Mesothelial cell of epicardium (in vitro differentiated cells): ENCODE data around the genes HAUS5, RBM42, PRODH2 and ZNF146.

DNA sequence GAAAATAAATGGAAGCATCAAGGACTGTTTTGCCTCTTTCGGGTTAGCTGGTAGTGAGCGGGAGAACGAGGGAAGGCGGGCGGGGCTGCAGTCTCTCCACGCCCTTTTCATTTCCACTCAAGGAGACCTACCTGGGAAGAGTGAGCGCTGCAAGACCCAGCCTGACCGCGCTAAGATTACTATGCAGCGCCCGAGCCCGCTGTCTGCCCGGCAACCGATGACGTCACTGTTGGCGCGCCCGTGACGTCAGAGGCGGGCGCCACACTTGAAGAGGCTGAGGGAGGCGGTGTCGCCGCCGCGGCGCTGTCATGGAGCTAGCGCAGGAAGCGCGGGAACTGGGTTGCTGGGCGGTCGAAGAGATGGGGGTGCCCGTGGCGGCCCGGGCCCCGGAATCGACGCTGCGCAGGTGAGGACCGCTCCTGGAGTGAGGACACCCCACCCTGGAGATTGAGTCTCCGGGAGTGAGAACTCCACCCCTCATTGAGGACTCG lies at the start of gene HAUS5:
Gene HAUS5 (plus strand): TSS at position 249 of the 491 bp plus-strand sequence.
- PRO-cap: unidirectional peak, plus-strand start at position 306 of the sequence

- PRO-cap: bidirectional peak, plus-strand start at chr19:35629094, minus-strand start at chr19:35628901
Measured at GRCh38 chr19:35628223-35629366, at the start of gene RBM42. Gene RBM42, plus strand, starts transcription at chr19:35629036.

GRCh38 chr19:35637090-35637671 lies 4.4 kb upstream of the ETV2 start:
- PRO-cap: no peak

DNA sequence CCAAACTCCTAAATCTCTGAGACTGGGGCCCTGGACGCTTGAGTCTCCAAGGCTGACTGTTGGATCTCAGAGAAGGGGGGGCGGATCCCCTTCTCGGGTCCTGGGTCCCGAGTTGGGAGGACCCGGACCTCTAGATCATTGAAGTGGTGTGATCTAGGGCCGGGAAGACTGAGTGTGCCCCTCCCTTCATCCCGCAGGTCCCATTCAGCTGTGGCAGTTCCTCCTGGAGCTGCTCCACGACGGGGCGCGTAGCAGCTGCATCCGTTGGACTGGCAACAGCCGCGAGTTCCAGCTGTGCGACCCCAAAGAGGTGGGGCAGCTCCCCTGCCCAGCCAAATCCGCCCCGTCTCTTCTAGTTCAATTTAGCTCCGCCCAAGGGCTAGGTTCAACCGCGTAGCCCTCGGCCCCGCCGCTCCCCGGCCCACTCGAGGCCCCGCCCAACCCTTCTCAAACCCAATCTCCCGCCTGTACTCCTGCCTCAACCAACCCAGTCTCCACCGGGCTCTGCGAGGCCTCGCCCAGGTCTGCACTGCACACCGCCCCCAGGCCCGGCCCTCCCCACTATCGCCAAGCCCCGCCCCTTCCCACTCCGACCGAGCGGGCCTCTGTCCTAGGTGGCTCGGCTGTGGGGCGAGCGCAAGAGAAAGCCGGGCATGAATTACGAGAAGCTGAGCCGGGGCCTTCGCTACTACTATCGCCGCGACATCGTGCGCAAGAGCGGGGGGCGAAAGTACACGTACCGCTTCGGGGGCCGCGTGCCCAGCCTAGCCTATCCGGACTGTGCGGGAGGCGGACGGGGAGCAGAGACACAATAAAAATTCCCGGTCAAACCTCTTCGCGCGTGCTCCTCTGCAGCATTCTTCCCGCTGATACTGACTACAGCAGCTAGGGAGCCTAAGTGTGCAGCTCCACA lies 2.7 kb downstream of the ETV2 start:
- PRO-cap: no peak

DNA sequence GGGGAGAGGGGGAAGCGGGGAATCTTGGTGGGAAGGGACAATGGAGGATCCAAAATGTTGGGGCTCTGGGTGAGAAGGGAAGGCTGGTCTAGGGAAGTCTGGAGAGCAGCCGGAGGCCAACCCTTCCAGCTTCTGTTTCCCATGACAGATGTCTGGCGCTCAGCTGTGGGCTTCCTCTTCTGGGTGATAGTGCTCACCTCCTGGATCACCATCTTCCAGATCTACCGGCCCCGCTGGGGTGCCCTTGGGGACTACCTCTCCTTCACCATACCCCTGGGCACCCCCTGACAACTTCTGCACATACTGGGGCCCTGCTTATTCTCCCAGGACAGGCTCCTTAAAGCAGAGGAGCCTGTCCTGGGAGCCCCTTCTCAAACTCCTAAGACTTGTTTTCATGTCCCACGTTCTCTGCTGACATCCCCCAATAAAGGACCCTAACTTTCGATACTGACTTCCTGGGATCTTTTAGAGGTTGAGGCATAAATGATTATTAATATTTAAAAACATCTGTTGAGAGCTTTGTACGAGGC lies 1.2 kb downstream of the PSENEN start:
- PRO-cap: no peak

DNA sequence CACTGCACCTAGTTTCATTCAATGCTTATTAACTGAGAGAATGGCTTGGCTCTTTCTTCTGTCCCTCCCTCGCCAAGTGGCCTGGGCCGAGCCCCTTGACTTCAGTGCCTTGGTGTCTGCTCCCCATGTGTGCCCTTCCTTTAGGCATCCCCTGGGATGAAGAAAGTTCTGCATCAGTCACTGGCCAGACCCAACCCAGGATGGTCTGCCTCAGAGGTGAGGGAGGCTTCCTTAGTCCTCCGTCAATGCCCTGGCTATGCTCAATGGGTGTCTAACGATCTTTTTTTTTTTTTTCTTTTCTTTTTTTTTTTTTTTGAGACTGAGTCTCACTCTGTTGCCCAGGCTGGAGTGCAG lies 13.7 kb downstream of the PRODH2 start:
- PRO-cap: no peak

DNA sequence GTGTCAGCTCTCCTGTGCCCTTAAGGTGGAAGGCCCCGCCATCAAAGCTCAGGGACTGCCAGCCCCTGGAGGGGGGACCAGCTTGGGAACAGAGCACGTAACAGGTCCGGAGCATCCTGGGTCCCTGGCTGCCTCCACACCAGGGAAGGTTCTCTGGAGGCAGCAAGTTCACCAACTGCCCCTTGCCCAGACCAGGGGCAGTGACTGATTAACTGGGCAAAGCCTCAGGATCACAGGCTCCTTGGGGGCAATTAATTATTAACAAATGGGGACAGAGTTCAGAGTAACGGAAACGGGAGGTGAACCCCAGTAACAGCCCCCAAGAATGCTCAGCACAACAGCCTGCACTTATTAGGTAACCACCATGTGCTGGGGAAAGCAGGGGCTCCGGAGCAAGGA lies at the start of gene PRODH2:
Gene PRODH2 (minus strand): TSS at position 155 of the 399 bp plus-strand sequence.
- PRO-cap: no peak

DNA sequence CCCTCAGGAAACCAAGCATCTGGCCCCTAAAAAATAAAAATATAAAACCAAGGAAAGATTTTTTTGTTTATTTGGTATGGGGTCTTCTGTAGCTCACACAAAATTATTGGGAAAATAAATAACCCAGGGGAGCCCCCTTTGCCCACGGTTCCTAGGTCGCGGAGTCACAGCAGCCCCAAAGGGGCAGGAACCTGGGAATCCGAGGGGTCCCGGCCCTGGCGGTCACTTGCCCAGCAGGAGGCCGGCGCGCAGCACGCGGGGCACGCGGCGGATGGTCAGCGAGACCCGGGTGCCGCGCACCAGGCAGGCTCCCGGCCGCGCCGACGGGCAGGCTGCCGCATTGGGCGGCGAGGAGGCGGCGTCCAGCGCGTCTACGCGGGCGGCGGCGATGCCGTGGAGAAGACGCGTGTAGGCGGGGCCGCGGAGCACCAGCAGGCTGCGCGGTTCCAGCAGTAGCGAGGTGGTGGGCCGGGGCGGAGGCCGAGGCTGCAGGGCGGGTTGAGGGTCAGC lies 510 bp upstream of the SYNE4 start:
- PRO-cap: no peak

GRCh38 chr19:36100970-36101378 lies 10.0 kb upstream of the OVOL3 start:
- PRO-cap: no peak

GRCh38 chr19:36127754-36128847 lies 11.8 kb upstream of the CAPNS1 start:
- PRO-cap: no peak

DNA sequence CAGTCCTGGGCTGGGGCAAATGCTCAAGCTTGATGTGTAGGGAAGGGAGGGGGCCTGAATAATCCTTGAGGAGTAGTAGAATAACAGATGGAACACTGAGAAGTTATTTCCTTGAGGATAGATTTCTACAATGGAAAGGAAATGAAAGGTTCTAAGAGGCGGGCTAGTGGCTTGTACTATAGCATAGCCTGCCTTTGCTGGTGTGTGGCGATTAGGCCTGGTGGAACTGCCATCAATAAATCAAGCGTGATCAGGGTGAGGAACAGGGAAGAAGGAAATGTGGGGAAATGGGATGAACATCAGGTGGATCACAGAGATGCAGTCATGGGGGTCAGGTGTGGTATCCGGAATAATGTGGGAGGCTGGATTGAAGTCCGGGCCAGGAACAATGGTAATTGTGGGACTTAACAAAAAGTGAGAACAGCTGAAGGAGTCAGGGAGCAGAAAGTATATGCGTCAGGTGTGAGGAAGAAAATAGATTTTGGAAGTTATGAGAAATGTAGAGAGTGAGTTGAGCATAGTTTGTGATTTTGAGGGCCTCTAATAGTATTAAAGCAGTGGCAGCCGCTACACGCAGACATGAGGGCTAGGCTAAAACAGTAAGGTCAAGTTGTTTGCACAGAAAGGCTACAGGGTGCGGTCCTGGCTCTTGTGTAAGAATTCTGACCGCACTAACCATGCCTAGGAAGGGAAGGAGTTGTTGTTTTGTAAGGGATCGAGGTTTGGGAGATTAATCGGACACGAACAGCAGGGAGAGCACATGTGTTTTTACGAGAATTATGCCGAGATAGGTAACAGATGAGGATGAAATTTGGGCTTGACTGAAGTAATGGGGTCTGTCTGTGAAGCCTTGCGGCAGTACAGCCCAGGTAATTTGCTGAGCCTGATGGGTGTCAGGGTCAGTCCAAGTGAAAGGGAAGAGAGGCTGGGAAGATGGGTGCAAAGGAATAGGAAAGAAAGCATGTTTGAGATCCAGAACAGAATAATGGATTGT lies 5.0 kb upstream of the COX7A1 start:
- PRO-cap: no peak

DNA sequence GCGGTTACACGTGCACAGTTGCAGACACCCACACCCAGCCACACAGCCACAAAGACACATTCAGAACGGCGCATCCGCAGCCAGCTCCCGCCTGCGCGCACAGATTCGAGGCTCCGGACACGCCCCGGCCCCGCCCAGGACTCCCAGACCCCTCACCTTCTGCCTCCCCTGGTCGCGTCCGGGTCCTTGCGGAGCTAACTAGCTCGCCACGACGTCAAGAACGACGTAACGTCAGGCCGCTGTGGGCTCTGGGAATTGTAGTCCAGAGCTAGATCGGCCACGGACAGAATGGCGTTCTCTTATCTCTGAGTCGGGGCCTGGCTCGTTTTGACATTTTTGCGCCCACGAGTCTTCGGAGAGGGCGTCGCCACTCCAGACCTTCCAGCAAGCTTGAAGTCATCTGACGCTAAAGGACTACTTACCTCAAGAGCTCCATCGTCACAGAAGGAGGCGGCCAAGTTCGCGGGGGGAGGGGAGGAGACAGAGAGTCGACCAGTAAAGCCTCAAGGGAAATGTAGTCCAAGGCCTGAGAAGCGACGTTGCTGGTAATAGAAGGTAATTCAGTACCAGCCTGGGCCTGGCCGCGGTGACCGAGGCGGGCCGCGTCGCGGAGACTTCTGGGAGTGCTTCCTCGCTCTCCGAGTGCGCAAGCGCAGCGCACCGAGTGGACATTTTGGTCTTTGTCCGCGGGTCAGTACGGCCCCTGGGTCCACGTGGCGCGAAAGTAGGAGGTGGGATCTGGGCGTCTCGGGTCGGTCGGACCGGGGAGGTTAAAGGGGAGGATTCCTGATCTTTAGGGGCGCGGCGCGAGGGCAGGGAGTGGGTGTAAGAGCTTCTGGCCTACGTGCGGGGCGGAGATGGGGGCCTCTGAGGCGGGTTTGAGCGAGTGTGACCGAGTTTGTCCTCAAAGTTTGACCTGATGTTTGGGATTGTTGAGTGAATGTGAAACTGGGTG lies at the start of gene ZNF146:
Gene ZNF146 (plus strand): TSS at position 641 of the 955 bp plus-strand sequence.
- PRO-cap: bidirectional peak, plus-strand start at position 258 of the sequence, minus-strand start at position 196 of the sequence; bidirectional peak, plus-strand start at position 668 of the sequence, minus-strand start at position 402 of the sequence

- PRO-cap: no peak
Measured at GRCh38 chr19:36245080-36245777, 30.3 kb downstream of the ZNF146 start.

- PRO-cap: no peak
Measured at GRCh38 chr19:36746037-36746524, 26.5 kb downstream of the ZNF850 start.

DNA sequence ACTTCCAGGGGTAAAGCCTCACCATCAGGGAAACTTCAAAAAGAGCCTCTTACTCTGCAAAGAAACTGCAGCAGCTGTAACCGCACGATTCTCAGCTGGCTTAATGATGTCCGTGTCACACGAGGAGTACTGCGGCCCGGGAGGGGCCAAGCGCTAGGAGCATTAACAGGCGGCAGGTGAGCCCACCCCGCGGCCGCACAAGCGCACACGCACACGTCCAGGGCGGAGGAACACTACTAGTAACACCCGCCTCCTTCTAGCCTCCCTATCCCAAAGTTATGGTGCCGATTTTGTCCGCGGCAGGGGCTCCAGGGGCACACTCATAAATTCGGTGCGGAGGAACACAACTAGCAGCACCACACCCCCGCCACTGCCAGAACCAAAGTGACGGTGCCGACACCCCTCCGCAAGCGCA lies 418 bp downstream of the ZNF571 start:
- PRO-cap: no peak

DNA sequence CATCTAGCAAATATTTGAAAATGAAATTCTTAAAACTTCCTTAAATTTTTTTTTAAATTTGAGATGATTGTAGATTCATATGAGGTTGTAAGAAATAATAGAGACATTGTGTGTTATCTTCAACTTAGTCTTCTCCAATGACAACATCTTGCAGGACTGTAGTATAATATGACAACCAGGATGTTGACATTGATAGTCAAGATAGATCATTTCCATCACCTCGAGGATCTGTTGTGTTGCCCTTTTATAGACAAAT lies 1.2 kb downstream of the ZNF540 start:
- PRO-cap: no peak

GRCh38 chr19:37755760-37756012 lies 23.7 kb downstream of the ZNF573 start:
- PRO-cap: no peak

DNA sequence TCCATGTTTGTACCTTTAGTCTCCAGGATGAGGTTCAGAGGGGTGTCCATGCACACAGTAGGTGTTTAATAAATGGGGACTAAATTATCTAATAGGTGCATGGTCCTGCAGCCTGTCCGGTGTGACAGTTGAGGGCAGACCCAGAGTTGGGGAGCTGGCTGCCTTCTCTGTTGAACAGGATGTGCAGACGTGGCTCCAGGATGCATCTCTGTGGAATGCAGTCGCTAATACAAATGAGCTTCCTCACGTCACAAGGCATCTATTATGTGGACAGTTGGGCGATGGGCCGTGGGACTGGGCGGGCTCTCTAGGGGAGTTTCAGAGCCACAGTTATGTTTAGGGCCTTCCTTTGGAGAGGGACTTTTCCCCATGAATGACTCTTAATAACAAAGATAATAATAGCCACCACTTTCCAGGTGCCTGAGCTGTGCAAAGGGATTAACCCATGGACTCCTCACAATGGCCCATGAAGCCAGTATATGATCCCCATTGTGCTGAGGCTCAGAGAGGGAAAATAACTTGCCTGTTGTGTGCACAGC lies 71.1 kb downstream of the SIPA1L3 start:
- PRO-cap: no peak

- PRO-cap: no peak
Measured at GRCh38 chr19:37979642-37980233, 72.7 kb downstream of the SIPA1L3 start.

DNA sequence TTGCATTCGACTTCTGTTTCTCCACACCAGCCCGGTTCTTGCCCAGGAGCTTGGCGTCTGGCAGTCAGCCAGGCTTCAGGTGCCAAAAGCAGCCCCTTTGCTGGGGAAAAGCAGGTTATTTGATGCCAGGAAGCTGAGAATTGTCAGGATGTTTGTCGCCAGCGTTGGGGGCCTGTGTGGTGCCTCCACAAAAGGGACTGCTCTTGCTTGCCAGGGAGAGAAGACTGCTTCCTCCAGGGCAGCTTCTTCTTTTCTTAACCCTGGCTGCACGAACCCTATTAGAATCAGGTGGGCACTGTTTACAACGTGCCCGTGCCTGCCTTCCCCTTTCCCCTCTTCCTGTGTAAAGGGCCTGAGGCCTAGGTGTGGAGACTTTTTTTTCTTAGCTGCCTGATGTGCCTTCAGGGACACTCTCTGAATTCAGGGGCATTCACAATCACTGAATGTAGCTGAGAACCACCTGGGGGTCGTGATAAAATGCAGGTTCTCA lies 79.4 kb downstream of the SIPA1L3 start:
- PRO-cap: no peak